Mesenteric fat pad (tissue), 1 donor: ENCODE results near the genes SEPTIN11 and CNOT6L.

GRCh38 chr4:76211485-76212465, 1.8 kb downstream of the SCARB2 start:
- PRO-cap = no peak

- PRO-cap = no peak
These were observed 882 bp downstream of the SCARB2 start for GRCh38 chr4:76212668-76213215.

DNA sequence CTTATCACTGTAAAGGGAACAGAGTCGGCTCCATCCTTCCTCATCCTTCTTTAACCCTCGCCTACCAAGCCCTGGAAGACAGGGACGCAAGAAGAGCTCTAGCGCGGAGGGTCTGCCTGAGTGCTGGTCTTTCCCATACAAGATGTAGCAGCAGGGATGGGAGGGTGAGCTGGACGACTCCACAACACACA, 513 bp downstream of the SCARB2 start:
- PRO-cap = no peak

DNA sequence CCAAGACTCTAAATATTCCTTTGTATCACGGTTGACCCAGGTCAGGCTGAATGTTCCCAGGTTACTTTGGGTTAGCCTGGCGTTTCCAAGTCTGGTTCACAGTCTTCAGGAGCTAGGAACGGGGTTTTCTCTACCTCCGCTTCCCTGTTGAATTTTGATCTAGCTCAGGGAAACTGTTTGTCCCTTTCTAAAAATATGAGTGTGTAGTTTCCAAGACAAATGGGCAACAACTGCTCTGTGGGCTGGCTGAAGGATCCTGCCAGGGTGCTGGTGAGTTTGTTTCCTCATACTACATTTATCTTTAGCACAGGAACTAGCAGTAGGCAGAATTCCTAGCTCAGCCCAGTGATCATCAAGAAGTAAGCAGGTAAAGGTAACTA, 13.3 kb upstream of the FAM47E start:
- PRO-cap = no peak

DNA sequence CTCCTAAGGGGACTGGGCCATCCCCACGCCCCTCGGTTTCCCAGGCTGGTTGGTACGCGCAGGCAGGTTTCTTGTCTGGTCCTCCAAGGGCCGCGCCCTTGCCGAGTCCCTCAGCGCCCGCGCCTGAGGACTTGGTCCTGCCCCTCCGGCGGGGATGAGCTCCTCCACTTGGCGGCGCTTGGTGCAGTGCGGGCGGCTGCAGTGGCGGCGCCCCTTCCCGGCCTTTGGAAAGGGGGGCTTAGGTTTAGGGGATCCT, 505 bp downstream of the STBD1 start:
- PRO-cap = no peak

- PRO-cap = no peak
These were observed 101.1 kb downstream of the SHROOM3 start for GRCh38 chr4:76536062-76536609.

DNA sequence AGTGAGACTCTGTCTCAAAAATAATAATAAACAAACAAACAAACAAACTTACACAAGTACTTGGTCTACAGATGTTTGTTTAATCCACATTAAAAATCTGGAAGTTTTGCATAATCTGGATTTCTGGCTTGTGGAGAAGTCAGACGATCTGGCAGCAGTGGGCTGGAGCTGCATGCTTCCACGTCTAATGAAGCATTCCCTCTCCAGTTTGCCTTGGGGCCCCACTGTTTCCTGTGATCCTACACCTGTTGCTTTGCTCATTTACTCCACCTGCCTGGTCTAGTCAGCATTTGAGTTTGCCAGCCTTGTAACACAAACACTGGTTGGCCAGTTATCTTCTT, 144.4 kb downstream of the SHROOM3 start:
- PRO-cap = no peak

- PRO-cap = no peak
These were observed 154.4 kb downstream of the SHROOM3 start for GRCh38 chr4:76589447-76589795.

DNA sequence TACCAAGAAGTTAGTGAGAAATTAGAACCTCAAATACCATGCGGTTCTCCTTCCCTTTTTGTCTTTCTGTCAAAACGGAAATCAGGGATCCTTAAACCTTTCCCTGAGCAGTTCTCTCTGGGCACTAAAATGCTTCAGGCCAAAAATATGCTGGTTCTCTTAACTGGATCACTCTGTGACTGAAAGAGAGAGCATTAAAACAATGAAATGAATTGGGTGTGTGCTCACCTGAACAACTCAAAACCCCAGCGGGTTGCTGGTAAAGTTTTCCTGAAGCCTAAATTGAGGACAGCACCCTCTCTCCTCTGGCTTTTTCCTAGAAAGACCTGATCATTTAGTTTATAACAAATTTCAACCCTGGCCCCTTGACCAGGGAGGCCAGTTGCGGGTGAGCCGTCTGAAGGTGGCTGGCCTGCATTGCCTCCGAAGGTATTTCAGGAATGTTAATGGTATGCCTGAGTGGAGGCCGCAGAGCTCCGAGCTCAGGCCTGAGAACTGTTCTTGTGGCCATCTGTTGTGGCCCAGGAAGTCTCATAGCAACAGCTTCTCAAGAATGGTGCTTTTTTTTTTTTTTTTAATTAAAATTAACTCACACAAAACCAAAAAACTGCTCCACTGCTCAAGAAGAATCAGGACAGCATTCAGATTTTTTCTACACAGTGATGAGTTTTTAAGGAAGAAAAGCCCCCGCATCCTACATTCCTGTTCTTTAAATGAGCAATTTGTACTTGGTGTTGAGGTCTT, 155.1 kb downstream of the SHROOM3 start:
- PRO-cap = no peak

DNA sequence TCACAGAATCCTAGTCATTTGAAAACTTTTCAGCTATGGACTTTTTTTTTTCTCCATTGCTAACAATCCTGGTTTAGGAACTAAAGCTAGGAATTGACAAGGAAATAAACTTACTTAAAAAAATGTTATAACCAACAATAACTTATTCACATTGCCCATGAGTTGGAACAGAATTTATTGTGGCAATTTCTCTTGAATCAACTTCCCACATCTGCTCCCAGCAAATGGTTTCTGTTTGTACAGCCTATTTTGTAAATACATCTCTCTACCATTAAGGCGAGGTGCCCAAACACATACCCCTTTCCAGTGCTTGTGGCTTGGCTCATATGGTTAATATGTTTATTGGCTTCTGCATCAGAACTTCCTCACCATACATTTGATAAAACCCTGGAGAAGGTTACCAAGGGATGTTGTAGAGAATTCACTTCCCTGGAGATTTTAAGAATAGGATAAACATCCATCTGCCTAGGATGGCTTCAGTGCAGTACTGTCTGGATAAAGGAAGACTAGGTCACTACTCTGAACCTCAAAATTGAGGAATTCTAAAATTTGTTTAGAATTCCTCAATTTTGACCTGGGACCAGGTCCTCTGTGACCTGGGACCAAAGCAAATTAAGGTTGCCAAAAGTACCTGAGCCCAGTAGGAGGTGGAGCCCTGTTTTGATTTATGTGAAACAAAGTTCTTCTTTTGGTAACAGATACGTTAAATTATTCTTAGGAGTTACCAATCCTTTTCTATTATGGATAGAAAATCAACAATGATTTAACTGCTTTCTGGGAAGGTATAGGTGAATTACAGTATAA, 206.9 kb downstream of the SOWAHB start:
- PRO-cap = no peak

DNA sequence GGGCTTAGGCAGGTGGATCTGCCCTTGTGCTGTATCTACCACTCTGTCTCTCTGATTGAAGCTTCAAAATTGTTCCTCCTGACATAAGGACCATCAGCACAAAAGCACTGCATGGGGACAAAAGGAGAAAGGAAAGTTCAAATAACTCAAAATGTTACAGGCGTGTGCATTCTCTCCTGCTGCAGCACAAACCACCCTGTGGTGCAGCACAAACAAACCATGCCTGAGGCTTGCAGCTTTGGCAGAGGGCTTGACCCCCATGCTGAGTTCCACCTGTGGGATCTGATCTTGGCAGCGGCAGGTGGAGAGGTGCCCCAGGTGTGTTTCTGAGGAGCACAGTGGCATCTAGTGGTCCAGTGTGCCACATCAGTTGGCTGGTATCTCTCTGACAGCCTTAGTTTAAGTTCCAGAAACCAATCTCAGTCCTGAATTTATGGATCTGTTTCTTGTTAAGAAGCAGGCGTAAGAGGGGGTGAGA, 164.6 kb downstream of the SOWAHB start:
- PRO-cap = no peak

DNA sequence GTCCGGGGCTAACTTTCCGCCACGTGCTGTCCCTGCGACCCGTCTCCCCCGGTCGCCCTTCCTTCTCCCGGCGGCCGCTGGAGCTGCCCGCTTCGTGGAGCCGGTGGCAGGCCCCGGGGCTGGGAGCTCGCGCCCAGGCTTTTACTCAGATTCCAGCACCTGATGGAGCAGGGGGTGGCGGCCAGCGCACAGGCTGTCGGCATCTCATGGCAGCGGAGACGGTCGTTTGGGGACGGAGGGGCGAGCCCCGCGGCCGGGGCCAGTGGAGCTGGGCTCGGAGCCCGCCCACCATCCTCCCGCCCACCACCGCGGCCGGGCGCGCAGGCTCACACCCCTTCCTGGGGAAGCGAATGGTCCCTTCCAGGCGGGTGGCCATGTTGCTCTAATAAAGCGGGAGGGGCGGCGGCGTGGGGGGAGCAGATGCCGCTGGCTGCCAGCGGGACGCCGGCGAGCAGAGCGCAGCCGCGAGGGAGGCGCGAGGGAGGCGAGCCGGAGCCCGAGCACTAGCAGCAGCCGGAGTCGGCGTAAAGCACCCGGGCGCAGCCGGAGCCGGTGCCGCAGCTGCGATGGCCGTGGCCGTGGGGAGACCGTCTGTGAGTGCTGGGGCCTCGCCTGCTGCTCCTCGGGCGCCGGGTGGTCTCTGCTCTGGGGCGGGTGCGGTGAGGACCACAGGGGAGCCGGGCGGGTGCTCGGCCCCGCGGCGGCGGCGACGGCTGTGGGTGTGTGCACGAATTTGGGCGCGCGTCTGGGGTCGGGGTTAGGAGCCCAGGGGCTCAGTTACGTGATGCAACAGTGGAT, at the start of gene SEPTIN11:
Gene SEPTIN11 (plus strand): TSS at position 415 of the 798 bp plus-strand sequence.
- PRO-cap = bidirectional peak, plus-strand start at position 454 of the sequence, minus-strand start at position 228 of the sequence

- PRO-cap = no peak
These were observed 30.1 kb upstream of the CCNG2 start for GRCh38 chr4:77126800-77127316.

GRCh38 chr4:77137504-77137952, 19.5 kb upstream of the CCNG2 start:
- PRO-cap = no peak

DNA sequence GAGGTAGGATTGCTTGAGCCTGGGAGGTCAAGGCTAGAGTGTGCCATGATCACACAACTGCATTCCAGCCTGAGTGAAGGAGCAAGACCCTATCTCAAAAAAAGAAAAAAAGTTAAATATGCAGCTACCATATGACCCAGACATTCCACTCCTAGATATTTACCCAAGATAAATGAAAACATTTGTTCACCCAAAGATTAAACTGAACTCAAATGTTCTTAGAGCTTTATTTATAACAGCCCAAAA, 20.4 kb downstream of the CNOT6L start:
- PRO-cap = no peak

GRCh38 chr4:77819241-77819545, at the start of gene CNOT6L:
TSS of gene CNOT6L (minus strand) at chr4:77819368.
- PRO-cap = no peak

DNA sequence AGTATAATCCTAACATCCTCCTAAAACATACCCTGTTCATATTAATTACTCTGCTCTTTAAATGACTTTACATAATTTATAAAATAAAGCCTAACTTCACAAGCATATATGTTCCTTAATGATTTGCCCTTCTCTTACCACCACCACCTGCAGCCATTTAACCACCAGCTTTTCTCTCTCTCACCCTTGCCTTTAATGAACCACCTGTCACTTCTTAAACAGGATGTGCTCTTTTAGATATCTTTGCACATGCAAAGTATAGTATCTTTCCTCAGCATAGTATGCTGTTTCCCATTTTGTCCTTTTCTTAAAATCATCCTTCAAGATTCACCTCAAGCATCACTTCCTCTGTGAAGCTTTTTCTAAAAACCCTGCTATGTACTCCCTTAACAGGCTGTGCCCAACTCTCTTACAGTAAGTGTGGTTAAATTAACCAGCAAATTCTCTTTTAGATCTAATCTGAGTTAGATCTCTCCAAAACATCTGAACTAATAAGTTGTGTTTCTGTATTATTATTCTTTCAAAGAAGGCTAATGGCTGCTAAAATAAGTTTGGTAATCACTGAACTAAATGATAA, 8.2 kb upstream of the CNOT6L start:
- PRO-cap = no peak

- PRO-cap = no peak
These were observed 124.7 kb downstream of the FRAS1 start for GRCh38 chr4:78181730-78182409.

- PRO-cap = no peak
These were observed 56.0 kb upstream of the BMP2K start for GRCh38 chr4:78719890-78720860.

DNA sequence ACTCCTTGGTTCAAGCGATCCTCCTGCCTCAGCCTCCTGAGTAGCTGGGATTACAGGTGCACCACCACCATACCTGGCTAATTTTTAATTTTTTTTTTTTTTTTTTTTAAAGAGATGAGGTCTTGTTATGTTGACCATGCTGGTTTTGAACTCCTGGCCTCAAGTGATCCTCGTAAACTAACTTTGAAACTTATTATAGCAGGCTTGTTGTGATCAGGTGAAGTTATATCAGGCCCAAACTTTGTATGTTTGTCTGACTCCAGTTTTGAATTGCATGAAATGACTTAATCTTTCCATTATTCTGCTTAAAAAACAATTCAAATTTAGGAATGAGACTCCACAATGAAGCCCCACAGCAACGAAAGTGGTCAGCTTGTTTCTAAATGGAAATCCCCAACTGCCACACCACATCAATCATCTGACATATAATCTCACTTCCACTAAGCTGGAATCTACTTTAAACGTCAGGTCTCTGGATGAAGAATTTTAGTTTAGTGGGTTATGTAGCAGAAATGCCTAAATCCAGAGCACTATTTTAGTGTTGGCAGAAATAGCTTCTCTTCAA, 1.9 kb upstream of the BMP2K start:
- PRO-cap = no peak